Neural cell (in vitro differentiated cells): ENCODE measurements around the genes HNF1B, TBC1D3D and GPR179.

DNA sequence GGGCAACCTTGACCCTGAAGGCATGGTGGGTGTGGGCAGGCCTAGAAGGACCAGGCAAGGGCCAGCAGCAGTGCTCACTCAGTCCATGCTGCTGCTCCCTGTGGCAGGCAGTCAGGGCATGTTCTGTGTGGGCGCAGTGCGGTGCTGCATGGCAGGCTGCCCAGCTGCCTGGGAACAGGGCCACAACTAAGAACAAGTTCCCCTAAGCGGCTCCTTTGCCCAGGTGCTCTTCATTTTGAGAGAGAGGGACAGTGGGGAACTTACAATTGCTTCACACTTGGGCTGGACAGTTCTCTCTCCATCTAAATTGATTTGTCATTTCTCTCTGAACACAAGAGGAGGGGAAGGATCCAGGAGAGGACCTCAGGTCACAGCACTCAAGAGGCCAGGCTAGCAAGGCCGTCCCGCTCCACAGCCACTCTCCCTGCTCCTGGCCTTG, 158.8 kb downstream of the AATF start:
- RAMPAGE, long total RNA, result no peak

DNA sequence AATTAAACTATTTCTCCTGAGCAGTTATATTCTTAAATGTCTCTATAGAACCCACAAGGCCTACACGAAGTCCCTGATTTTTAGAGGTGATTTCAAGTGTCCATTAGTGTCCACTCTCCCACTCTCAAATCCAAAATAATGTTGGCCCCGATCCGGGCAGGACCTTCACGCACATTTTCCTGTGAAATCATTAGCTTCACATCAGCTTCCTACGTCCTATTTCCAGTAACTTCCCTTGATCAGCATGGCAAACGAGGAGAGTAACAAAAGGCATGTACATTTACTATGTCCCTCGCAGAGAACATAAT, 17.7 kb upstream of the C17orf78 start:
- RAMPAGE, long total RNA, result no peak

GRCh38 chr17:37456169-37456608, 33.5 kb upstream of the DUSP14 start:
- RAMPAGE, long total RNA, result no peak

- RAMPAGE, long total RNA, result no peak
These were observed 828 bp upstream of the DUSP14 start for GRCh38 chr17:37488651-37489474.

GRCh38 chr17:37642069-37642468, 1.2 kb downstream of the DDX52 start:
- RAMPAGE, long total RNA, result no peak

DNA sequence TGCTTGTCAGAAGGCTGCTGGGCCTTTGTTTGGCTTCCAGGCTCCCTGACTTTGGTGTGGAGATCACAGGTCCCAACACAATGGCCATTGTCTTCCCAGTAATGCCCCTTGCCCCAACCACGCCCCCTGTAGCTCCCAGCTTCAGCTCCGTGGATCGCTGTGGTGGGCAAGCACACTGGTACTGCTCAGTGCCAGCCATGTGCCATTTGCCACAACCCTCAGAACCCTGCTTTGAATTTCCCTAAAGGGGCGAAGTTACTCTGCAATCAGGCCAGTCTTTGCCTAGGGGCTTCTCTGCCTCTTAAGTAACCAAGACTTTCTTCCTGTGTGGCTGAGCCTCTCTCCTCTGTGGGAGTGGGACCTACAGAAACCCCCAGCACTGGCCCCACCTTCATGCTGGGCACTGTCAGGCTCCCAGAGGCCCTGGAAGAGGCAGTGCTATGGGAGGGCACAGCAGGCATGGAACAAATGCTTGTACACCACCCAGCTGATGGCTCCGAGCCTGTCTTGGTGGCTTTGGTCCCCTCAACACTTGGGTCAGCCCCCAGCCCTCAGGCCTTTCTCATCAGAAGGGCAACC, 14.7 kb downstream of the HNF1B start:
- RAMPAGE, long total RNA, result no peak

GRCh38 chr17:37741472-37742593, 3.0 kb downstream of the HNF1B start:
- RAMPAGE, long total RNA, result no peak

GRCh38 chr17:37744998-37745151, at the start of gene HNF1B:
Gene HNF1B, minus strand, starts transcription at chr17:37745059.
- RAMPAGE, long total RNA, result no peak

DNA sequence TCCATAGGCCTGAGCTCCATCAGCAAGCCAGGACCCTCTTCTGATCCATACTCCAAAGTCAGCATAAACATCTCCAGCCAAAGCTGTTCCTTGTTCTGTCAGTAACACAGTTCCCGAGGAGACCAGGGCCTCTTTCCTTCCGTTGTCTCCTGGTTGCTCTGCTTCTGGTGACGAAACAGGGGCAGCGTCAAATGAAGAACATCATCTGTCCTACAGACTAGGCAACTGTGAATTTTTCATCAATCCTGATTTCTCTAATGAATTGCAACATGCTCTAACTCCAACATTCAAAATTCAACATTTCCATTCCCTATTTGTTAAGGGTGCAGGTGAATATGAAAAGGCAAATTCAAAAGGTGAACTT, 83.9 kb upstream of the HNF1B start:
- RAMPAGE, long total RNA, result no peak

DNA sequence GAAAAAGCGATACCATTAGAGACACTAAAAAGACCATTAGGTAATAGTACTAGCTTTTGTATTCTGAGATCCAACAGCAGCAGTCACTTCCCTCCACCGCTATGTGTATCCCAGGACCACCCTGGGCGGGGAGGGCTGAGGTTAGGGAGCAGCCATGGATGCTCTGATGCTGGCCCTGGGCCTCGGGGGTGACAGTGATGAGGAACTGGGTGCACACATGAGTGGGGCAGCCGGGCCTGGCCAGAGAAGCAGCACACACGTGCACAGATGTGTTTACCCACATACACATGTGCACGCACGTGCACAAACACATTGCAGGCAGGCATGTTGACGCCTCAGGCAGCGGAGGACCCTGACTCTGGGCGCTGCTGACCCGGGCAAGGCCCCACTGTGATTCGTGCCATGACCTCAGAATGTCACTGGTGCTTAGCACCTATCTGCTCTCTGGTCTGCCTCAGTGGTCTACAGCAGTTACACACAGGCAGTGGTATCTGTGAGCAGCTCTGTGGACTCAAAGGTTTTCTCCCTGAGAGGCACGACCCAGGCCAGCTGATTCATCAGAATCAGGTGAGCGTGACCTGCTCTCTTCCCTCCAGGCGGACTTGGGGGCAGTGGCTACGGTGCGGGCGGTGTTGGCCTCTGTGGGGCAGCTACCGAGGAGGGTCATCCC, at the start of gene TBC1D3D:
Gene TBC1D3D, plus strand, starts transcription at position 412 of the 670 bp plus-strand sequence.
- RAMPAGE, long total RNA, result no peak

DNA sequence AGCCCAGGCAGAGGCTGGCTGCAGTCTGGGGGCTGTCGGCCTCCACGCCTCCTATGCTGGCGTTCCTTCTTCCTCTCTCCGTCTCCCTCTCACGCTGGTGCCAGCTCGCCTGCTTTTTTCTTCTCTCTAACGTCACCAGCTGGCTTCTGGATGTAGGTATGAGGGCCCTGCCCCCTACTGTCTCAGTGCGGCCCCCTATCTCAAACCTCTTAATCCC, at the start of gene GPR179:
Gene GPR179, minus strand, starts transcription at position 125 of the 217 bp plus-strand sequence.
- RAMPAGE, long total RNA, result no peak

GRCh38 chr17:38395741-38396381, 32.4 kb upstream of the ARHGAP23 start:
- RAMPAGE, long total RNA, result no peak

GRCh38 chr17:38434262-38434644, 6.0 kb downstream of the ARHGAP23 start:
- RAMPAGE, long total RNA, result no peak

DNA sequence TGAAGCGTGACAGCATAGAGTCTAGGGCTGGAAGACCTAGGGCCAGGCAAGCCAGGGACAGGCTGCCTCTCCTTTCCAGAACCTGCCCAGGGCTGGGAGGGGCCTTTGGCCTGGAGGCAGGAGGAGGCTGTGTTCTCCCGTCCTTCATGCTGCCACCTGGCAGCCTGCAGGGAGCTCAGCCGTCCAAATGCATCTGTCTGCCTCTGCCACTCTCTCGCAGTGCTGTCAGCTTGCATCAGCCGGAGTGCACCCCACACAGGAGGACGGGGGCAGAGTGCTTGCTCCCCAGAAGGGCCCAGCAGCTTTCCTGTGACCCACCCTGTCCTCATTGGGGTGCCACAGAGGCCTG, 31.3 kb downstream of the ARHGAP23 start:
- RAMPAGE, long total RNA, result no peak

- RAMPAGE, long total RNA, result no peak
These were observed 37.3 kb downstream of the ARHGAP23 start for GRCh38 chr17:38465645-38465802.

DNA sequence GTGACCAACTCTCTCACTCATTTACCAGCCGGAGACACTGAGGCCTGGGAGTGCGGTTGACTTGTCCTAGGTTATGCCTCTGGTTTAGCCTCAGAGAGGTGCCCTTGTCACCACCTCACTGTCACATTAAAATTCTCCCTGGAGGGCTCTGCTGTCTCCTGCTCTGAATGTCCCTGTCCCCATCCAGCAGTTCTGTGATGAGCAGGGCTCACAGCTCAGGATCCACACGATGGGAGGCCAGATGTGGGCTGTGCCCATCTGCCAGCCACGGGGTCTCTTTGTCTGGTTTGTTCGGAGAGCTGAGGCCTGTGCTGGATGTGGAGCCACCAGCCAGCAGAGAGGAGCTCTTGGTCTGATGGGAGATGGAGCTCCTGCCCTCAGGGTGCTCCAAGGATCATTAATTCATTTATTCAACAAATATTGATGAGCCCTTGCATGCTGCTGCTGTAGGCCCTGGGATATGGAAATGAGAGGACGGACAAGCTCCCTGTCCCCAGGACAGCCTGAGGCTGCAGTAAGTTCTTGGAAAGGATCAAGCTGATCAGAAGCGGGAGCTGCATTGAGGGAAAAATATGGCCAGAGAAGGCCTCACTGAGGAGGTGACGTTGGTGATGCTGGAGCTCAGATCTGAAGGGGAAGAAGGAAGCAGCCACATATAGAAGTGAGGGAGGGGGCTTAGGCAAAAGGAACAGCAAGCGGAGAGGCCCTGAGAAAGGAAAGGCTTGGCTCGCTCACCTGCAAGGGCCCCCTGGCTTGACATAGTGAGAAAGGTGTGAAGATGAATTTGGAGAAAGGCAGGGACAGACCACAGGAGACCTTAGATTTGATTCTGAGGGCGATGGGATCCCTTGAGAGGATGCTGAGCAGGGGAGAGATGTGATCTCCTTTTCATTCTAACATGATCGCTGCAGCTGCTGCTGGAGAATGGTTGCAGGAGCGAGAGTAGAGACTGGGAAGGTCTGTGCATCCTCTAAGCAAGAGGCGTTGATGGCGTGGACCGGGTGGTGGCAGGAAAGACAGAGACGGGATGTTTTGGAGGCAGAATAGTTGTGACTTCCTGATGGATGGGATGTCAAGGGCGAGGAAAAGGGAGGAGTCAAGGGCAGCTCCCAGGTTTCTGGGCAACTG, 47.4 kb downstream of the ARHGAP23 start:
- RAMPAGE, long total RNA, result no peak

DNA sequence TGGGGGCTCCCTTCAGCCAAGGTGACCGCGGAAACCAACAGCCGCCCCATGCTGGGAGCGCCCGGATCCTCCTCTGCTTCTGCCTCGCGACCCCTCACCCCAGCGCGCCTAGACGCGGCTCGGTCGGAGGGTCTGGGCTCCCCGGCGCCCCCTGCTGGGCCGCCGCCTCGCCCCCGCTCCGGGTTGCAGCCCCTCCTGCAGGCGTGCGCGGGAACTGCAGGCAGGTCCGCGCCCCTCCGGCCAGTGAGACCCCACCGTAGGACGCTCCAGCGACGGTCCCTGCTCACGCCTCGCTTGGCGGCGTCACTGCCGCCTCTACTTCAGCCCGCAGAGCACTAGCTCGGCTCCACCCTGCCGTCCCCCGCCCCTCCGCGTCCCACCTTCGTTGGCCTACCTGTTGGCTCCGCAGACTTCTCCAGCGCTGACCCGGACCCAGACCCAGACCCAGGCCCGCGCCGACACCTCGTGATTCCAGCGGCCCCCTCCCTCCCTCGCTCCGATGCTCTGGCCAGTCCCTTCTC, 675 bp upstream of the SRCIN1 start:
- RAMPAGE, long total RNA, result no peak

- RAMPAGE, long total RNA, result no peak
These were observed 1.2 kb upstream of the SRCIN1 start for GRCh38 chr17:38606888-38607465.

GRCh38 chr17:38699069-38699563, 6.0 kb upstream of the MLLT6 start:
- RAMPAGE, long total RNA, result no peak

DNA sequence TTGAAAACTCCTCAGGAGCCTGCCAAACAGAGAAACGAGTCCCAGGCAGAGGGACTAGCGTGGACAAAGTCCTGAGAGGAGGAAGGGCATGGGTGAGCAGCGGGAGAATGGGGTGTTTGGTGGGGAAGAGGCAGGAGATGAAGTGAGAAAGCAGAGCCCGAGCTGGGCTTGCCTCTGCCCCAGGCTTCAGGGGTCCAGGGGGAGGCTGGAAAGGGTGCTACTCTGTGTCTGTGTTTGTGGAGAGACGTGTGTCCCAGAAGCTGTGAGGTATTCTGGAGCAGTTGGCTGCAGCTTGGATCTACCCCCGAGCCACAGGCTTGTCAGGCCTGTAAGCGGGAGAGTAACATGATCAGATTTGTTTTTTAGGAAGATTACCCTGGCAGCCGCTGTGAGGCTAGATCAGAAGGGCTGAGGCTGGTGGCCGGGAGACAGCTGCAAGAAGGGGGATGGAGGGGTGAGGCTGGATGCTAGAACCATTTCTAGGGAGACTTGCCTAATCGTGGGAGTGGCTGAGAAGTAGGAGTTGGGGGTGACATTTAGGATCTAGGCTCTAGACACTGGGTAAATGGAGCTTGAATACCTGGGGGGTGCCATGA, 5.1 kb downstream of the MLLT6 start:
- RAMPAGE, long total RNA, result no peak